ENCODE results near the gene MYZAP.

DNA sequence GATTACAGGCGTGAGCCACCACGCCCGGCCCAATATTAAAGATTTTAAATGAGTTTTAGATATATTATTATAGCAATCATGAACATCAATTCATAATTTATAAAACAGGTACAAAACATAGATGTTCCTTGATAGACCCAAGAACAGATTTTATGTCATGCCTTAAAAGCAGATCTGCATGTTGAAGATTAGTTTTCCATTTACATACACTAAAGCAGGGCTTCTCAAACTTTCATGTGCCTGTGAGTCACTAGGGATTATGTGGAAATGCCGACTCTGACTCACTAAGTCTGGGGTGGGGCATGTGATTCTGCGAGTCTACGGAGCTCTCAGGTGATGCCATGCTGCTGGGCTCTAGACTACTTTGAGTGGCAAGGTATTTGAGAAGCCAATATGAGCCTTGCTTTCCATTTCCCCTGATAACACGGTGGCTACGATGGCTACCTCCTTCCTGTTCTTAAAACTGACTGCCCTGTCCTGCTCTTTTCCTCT lies 39.5 kb upstream of the PYGO1 start:
- RRBS: no CpG with 5 or more reads among the region's 8 CpGs

DNA sequence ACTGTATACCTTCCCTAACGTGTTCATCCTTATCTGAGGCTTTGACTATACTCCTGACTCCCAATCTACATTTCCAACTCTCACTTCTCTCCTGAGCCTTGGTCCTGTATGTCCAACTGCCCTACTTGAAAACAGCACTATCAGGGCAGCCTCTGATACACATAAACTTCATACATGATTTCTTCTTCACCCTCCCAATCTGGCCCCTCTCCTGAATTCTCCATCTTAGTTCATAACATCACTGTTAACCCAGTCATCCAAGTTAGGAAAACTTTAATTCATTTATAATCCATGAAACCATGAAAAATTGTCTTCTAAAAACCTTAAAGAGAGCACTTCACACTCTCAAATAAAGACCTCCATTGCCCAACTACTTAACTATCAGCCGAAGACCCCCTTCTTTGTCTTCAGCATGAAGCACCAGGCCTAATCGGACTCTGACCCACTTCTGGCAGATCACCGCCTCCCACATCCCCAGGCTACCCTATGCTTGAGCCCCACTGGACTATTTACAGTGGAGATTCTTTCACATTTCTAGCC lies 82.8 kb downstream of the NEDD4 start:
- RRBS: no CpG with 5 or more reads among the region's 4 CpGs

DNA sequence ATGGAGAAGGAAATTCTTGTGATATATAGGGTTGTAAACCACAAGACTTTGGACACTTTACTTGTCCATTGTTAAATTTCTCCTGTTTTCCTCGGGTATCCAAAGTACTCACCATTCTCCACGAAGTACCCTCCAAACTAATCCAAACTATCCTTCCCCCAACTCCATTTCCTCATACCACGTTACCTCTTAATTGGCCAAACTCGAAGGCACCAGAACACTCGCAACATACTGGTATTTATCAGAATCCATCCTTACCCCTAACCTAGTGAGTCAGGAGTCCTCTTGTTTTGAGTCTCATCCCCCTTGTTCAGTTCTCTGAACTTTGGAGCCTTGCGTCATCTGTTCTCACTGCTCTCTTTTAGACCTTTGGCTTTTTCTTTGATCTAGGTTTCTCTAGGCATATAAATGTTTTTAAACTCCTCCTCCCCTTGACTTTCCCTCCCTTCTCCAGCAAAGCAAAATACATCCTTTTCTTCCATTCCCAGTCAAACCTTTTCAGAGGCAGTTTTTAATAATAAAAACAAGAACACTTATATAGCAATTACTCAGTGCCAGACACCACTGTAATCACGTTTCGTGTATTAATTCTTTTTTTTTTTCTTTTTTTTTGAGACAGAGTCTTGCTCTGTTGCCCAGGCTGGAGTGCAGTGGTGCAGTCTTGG lies 40.9 kb downstream of the NEDD4 start:
- RRBS: no CpG with 5 or more reads among the region's 8 CpGs

GRCh38 chr15:55969577-55970130 lies 23.8 kb downstream of the NEDD4 start:
- RRBS: no CpG with 5 or more reads among the region's 5 CpGs

- RRBS: no CpG with 5 or more reads among the region's 17 CpGs
These were observed 100.7 kb upstream of the NEDD4 start for GRCh38 chr15:56093738-56094832.

DNA sequence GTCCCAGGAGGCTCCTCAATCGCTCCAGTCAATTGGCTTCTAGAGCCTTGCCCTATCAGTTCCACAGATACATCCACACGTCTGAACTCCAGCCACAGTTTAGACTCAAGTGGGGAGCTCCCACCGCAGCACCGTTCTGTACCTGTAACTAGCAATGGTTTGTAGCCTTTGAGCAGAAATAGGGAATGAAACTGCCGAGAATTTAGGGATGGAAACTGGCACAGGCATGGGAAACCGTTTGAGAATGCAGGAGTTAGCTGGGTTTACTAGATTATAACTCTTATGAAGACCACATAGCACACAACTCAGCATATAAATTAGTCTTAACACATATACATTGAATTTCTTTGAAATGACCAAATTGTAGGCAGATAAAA lies 32.6 kb upstream of the TCF12 start:
- RRBS: no CpG with 5 or more reads among the region's 6 CpGs

DNA sequence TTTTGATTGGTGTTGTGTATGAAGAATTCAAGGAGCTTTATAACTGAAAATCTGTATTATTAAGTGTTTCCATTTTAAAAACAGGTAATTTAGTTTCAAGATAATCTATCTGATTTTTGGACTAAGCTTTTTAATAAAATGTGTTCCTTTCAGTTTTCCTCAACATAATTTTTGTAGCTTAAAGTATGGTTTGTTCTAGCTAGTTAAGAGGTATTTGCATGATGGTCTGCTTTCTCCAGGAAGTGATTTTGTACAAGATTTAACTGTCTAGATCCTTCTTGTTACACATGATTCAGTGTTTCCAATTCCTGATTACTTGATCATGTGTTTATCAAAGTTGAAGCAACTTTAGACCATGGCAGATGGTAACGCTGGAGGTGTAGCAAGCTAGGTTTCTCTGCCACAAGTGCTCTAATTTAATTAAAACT lies 157.6 kb upstream of the CGNL1 start:
- RRBS: no CpG with 5 or more reads among the region's 1 CpG

- RRBS: no CpG with 5 or more reads among the region's 3 CpGs
These were observed 91.6 kb upstream of the CGNL1 start for GRCh38 chr15:57284623-57285121.

- RRBS: no CpG with 5 or more reads among the region's 11 CpGs
These were observed 48.3 kb upstream of the CGNL1 start for GRCh38 chr15:57327918-57328451.

GRCh38 chr15:57510538-57511079 lies 81.1 kb upstream of the MYZAP start:
- RRBS: no CpG with 5 or more reads among the region's 9 CpGs

- RRBS: no CpG with 5 or more reads among the region's 6 CpGs
These were observed 63.3 kb upstream of the MYZAP start for GRCh38 chr15:57528423-57528866.

GRCh38 chr15:57565197-57565935 lies 26.3 kb upstream of the MYZAP start:
- RRBS: no CpG with 5 or more reads among the region's 12 CpGs

DNA sequence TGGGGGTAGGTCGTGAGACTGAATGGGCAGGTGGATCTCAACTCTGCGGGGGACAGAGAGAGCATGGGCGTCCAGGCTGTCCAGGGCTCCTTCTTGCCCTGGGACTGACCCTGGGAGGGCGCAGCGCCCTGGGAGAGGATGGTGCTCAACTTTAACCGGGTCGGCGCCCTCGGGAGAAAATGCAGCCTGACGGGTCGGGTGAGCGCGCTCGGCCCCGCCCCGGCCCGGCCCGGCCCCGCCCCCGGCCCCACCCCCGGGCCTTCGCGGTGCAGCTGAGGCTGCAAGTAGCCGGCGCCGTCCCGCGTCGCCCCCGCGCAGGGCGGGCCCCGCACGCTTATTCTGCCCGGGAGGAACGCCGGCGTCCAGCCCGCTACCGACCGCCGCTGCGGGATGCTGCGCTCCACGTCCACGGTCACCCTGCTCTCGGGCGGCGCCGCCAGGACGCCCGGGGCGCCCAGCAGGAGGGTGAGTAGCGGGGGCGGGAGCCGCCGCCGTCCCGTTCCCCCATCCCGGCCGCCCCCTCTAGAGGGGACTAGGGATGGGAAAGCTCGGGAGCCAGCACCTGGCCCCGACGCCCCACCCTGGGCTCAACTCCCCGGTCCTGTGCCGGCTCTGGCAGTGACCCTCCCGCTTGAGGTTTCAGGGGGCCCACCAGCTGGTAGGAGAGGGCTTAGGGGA lies at the start of gene MYZAP:
Gene MYZAP (plus strand): TSS at position 260 of the 678 bp plus-strand sequence.
- RRBS: 3% methylated on average over 51 of the region's 67 CpGs

DNA sequence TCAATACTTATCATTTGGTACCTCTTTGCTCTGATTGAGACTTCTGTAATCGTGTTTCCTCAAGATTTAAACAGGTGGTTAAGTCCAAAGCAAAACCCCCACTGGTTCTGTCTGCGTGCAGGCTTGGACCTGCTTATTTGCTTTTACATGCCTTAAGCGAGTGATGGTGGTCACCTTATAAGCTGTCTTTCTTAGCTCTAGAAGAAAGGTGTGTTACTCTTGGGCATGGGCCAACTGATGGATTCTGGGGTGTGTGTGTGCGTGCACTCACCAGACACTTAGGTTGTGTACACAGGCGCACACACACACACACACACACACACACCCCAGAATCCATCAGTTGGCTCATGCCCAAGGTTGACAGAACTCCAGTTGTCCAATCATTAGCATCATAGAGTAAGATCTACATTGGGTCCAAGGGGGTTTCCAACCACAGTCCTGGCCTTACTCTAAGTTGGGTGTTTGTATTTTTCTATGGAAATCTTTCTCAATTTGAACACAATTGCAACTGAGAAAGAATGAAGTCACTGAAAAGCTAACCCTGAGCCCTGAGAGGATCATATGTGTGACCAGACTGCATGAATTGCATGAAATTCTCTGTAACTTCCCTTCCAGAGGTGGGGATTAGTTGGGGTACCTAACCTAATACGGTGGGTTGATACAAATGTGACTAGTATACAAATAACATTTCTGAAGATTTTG lies 1.3 kb downstream of the MYZAP start:
- RRBS: no CpG with 5 or more reads among the region's 6 CpGs

- RRBS: no CpG with 5 or more reads among the region's 5 CpGs
These were observed 11.2 kb downstream of the POLR2M start for GRCh38 chr15:57717838-57718051.

DNA sequence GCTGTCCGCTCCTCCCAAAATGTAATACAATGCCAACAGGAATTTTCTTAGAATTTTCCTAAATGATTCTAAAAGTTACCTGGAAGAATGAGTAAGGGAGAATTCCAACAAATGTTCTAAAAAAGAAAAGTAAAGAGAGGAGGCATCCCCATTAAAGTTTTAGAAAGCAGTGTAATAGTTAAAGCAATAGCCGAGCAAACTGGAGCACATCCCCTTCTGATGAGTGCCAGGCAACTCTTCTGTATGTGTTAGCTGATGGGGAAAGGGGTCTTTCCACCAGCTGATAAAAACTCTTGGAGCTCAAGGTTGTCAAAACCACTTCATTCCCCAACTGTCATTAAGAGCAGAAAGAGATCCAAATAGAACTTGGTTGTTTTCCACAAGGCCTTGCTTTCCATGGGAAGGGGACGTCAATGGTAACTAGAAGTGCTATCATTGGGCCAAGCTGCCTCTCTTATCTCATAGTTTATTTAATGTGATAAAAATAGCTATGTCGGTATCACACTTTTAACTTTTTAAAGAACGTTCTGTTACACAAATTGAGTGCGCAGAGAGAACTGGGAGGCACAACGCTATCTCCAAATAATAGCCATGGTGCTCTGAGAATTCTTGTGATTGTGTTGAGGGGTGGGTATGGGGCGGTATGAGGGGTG lies 116.9 kb downstream of the POLR2M start:
- RRBS: no CpG with 5 or more reads among the region's 8 CpGs

DNA sequence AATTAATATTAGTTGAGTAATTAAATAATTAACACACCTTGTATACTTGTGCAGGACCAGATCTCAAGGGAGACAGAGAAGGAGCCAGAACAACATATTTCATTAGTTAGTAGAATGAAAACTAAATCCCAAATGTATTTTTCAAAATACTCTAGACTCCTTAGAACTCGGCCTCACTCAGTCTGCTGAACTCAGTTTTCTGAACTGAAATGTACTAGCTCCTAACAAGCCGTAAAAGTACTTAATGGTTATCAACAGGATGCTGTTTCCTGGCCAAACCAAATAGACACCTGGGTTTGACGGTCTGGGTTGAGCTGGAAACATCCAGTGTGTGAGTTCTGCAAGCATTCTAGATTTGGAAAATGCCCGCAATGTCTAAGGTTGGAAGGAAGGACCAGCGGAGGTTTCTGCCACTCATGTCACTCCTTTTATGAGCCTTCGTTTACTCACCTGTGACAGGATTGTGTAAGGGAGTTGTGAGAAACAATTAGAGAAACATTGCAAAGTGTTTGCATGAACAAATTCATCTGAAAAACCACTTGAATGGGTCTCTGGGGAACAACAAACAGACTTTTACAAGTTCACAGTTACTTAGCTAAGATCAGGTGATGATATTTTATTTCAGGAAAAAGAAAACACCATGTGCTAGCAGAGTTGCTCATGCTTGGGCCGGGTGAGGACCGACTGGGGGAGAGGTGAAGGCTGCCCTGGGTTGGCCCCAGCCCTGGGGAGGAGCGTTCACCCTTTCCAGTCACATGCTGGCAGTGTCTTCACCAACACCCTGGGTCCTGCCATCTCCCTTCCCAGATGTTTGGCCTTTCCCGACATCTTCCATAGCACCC lies 151.0 kb downstream of the ALDH1A2 start:
- RRBS: no CpG with 5 or more reads among the region's 10 CpGs

DNA sequence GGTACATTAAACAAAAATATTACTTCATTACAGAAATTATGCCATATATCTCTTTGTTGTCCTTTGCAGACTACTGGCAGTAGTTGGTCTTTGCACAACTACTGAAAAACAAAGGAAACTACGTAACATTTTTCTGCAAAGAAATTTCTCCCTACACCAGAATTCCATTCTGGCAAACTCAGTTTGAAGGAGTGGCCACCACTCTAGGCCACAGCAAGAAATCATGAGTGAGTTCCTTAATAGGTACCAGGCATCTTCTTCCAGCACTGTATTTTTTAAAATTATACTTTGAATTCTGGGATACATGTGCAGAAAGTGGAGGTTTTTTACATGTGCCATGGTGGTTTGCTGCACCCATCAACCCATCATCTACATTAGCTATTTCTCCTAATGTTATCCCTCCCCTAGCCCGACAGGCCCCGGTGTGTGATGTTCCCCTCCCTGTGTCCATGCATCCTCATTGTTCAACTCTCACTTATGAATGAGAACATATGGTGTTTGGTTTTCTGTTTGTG lies 89.4 kb downstream of the ALDH1A2 start:
- RRBS: no CpG with 5 or more reads among the region's 3 CpGs

- RRBS: no CpG with 5 or more reads among the region's 4 CpGs
These were observed 111.8 kb downstream of the AQP9 start for GRCh38 chr15:58250000-58250343.

DNA sequence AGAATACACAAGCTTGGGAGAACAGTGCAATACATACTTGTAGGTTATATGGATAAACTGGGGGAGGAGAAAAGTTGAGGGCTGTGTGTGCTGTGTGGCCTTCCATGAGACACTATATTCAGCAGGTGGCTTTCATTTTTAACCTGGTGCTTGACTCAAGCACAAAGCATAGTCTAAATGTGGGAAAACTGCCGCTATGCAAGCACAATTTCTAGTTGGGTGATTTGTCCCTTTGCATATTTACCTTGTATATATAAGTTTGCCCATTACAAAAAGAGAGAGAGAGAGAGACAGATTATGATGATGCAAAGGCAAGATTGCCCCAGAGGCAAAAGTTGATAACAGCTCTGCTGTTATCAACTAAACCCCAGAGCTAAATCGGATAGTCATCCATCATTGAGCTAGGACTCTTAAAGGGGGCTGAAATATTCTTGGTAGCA lies 141.4 kb downstream of the AQP9 start:
- RRBS: no CpG with 5 or more reads among the region's 2 CpGs

Data from HCT116 (cell line).